Non-pigmented ciliary epithelial cell (primary cell): ENCODE data around the gene EML5.

DNA sequence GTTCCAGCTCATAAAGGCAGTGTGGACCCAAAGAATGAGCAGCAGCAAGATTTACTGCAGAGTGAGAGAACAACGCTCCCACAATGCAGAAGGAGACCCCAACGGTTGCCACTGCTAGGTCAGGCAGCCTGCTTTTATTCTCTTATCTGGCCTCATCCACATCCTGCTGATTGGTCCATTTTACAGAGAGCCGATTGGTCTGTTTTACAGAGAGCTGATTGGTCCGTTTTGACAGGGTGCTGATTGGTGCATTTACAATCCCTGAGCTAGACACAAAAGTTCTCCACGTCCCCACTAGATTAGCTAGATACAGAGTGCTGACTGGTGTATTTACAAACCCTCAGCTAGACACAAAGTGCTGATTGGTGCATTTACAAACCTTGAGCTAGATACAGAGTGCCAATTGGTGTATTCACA is 1088.1 kb downstream of the GALC start:
- RRBS: no CpG with 5 or more reads among the region's 5 CpGs

- RRBS: no CpG with 5 or more reads among the region's 3 CpGs
Measured at GRCh38 chr14:88045627-88046215, 40.8 kb downstream of the GPR65 start.

- RRBS: no CpG with 5 or more reads among the region's 1 CpG
Measured at GRCh38 chr14:88049416-88049758, 44.5 kb downstream of the GPR65 start.

- RRBS: no CpG with 5 or more reads among the region's 6 CpGs
Measured at GRCh38 chr14:88129825-88130640, 125.1 kb downstream of the GPR65 start.

DNA sequence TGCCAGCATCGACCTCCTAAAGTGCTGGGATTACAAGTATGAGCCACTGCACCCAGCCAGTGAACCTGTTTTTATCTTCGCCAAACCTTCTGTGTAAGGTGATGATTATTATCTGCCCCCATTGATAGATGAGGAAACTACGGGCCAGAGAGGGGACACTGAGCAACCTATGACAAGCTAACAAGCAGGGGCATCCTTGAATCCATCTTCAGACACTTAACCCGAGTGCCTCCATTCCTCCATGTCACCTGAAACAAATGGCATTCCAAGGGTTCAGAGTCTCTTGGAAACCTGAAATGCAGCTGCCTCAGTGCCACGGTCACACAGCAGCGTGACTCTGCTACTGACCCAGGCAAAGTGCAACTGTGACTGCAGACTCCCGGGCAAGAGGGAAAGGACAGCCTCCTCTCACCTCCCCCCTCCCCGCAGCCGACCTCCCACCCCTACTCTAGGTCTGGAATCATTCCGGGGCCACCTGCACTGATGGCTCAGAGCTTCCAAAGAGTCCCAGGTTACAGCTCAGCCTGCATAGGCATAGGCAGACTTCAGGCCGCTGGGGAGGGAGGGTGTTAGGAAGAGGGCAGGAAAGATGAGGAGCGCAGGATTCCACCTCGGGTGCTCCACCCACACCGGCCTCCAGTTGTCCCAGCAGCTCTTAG is 53.3 kb downstream of the KCNK10 start:
- RRBS: 45% methylated on average over 2 of the region's 14 CpGs

- RRBS: no CpG with 5 or more reads among the region's 7 CpGs
Measured at GRCh38 chr14:88473573-88474331, 81.1 kb downstream of the PTPN21 start.

DNA sequence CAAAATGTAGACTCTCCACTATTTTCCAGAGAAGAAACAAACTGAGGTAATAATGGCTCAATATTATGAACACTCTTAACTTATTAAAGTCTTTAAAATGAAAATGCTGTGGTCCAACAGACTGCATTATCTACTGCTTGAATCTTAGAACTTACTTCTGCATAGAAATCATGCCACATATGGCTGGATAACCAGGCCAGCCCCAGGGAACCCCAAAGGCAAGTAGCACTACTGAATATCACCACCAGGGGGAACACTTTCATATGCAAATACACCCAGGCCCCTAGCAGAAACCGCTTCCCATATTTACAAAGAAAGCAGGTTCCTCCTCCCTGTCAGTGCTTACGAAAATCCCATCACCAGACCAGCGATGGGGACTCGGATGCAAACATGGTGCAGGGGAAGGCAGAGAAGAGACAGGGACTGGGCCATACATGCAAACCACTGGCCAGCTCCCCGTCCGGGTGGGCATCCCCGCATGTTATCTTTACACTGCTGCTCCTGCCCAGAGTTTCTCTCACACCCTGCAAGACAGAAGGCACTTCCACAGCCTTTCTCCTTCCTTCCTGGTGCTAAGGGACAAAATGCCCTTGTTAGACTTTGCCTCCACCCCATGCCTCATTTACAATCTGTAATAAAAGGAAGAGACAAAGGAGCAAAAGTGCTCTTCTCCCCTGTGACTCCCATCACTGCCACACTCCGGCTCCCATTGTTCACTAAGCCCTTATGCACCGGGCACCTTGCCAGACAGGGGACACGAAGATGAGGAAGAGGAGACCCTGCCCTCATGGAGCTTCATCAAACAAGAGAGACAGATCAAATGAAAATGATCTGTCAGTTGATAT is 62.5 kb downstream of the PTPN21 start:
- RRBS: no CpG with 5 or more reads among the region's 10 CpGs

DNA sequence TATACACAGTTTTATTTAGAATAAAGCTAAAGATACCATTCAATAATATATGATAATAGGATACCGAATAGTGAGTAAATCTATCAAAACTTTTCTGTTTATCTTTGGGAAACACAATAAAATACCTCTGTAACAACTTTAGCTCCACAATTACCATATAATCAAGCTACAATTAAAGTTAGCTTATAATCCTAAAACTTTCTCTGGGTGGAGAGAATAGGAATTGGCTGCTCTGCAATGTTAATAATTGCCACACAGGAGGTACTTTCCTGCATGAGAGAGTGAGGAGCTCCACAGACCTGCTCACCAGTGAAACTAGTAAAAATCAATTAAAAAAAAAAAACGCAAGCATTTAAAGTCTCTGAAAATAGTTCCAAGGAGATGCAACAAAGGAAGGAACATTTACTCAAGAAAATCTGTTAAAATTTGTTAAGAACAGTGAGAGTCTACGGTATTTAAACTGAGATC is 110.6 kb downstream of the EML5 start:
- RRBS: no CpG with 5 or more reads among the region's 3 CpGs

DNA sequence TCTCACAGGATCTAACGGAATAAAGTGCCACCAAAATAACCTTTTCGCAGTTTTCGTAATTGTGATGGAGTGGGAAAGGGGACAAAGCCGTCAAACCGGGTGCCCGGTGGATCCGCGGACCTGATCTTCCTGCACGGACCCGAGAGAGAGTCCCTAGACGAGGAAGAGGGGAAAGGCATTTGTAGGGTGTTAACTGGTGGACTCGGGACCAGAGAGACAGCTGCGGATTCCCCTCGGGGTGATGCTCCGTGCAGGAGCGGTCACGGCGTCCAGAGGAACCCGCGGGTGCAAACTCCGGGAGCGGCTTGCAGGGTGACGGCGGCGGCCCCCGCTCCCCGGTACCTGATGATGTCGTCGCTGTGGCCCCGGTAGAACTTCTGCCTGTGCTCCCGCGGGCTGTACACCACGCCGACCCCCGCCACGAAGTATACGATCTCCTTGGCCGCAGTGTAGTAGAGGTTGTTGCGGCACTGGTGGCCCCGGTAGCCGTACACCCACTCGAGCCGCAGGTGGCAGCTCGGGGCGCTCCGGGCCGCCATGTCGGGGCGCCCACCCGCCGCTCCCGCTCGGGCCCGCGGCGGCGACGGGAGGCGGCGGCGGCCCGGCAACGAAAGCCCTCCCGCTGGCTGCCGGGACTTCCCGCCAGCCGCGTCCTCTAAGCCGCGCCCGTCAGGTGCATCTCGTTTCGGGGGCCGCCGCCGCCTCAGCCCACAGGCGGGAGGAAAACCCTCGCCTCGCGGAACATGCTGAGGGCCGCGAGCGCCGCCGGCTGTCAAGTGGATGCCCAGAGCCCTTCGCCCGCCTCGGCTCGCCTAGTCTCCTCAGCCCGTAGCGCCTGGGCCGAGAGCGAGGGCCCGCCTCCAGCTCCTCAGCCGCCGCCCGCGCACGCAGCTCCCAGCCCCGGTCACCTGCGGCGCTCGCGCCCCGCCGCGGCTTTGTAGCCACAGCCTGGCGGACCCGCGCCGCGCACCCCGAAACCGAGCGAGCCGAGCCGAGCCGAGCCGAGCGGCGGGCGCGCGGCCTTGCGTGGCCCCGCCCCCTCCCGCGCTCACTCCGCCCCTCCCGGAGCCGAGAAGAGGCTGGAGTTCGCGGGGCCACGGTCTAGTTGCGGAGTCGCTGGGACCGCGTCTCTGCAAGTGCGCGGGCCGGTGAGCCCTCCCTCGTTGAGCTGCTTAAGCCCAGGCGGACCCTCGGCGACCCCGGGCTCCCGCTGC is at the start of gene EML5:
Gene EML5, minus strand, starts transcription at position 989 of the 1,214 bp plus-strand sequence.
- RRBS: 2% methylated on average over 44 of the region's 147 CpGs

- RRBS: no CpG with 5 or more reads among the region's 14 CpGs
Measured at GRCh38 chr14:88823939-88824461, 451 bp upstream of the TTC8 start.

GRCh38 chr14:88837510-88837910 is 13.1 kb downstream of the TTC8 start:
- RRBS: no CpG with 5 or more reads among the region's 1 CpG

DNA sequence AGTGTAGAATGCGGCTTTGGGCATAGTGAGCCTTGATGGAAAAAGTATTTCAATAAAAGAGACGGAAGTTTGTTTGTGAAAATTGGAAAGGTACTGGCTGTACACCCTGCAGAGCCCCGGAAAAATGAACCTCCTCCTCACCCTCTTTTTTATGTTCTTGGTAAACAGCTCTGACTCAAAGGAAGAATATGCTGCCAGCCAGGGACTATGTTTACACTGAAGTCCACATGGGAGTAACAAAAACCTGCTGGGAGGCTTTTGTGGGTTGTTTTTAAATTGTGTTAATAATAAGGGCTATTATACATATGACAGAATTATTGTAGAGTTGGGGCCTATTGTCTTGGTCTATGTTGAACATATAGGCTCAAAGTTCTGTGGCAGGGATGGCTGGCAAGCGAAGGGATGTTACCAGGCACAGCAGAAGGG is 70.7 kb downstream of the TTC8 start:
- RRBS: no CpG with 5 or more reads among the region's 4 CpGs

DNA sequence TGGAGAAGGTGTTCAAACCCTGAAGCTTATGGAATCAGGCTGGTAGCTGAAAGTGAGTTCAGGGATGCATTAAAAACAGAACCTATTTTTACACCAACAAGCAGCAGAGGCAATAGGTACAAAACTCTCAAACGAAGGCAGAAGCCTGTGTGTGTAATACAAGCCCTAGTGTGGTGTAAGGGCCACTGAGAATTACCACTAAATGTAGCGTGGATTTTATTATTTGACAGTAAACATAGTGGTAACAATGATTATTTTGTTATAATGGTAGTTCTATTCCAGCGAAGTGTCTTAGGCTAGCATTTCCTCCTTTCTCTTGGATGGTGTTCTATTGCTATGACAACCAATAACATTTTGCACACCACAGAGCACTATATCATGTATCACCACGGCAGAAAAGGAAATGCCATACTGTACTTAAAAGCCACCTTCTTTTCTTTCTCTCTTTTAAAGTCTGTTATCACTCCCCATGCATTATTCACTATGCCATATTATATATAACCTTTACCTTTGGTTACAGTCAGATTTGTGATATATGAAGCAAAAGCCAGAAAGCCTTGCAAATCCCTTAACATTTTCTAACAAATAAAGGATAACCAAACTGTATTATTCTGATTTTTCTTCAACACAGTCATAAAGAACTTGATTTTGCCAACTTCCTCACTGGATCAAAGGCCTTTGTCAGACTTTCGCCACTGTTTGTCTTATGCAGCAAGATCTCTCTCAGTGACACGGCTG is 195.9 kb downstream of the FOXN3 start:
- RRBS: no CpG with 5 or more reads among the region's 6 CpGs

- RRBS: no CpG with 5 or more reads among the region's 1 CpG
Measured at GRCh38 chr14:89340014-89340391, 77.0 kb downstream of the FOXN3 start.

- RRBS: no CpG with 5 or more reads among the region's 15 CpGs
Measured at GRCh38 chr14:89383509-89384550, 33.2 kb downstream of the FOXN3 start.

DNA sequence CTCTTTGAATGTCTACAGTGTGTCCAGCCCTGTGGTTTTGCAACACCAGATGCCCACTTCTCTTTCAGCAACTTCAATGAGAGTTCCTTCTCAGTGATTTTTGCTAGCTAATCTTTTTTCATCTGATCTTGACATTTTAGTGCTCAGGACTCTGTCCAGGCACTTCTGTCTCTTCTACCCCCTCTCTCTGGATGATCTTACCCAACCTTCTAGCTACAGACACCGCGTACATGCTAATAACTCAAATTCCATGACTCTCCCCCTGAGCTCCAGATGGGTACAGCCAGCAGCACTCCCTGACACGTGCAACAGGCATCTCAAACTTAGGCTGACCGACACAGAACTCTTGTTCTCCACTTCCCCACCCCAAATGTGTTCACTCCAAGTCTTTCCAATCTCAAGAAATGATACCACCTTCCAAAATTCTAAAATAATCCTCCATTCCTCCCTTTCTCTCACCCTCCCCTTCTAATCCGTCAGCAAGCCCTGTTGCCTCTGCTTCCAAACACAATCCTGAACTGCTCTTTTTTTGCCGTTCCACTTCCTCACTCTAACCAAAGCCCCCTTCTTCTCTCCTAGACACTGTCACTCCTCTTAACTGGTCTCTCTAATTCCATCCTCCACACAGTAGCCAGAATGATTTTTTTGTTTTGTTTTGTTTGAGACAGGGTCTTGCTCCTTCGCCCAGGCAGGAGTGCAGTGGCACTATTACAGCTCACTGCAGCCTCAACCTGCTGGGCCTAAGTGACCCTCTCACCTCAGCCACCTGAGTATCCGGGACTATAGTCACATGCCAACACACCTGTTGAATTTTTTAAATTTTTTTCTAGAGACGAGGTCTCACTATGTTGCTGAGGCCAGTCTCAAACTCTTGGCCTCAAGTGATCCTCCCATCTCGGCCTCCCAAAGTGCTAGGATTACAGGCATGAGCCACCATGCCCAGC is 161.4 kb upstream of the FOXN3 start:
- RRBS: no CpG with 5 or more reads among the region's 10 CpGs

GRCh38 chr14:89584750-89585309 is 167.8 kb upstream of the FOXN3 start:
- RRBS: no CpG with 5 or more reads among the region's 13 CpGs

DNA sequence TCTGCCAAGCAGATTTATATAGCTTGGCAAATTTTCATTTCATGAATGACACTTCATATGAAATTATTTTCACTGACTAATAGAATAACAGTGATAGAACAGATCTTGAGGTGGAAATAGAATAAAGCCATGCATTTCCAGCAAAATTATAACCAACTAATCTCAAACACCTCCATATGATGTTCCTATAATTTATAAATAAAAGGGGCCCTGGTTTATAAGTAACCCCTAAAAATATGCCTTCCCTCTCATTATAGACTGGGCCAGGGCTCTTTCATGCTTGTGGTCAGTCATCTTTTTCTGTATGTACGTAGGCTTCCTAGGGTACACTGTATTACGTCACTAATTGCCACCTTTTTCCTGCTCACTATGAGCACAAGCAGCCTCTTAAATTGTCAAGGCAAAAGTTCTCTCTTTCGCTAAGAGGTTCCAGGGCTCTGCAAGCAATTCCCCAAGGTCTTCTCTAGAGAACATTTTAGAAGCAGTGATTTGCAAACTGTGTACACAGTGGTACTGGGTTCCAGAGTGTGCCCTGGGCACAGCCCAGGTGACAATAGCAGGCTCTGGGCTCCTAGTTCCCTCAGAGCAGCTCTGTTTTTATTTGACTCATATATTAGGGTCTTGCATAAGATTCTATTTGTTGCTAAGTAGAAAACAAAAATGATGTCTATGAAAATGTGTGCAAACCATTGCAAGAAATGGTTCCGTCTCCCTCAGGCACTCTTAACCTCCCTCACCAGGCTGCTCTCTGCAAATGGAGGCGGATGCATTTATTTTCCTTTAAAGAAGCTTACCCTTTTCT is 197.3 kb upstream of the FOXN3 start:
- RRBS: no CpG with 5 or more reads among the region's 5 CpGs

- RRBS: 0% methylated on average over 1 of the region's 20 CpGs
Measured at GRCh38 chr14:89617876-89618763, 201.1 kb upstream of the FOXN3 start.

- RRBS: no CpG with 5 or more reads among the region's 5 CpGs
Measured at GRCh38 chr14:89641449-89641829, 224.4 kb upstream of the FOXN3 start.